Metanephros (tissue), 2 donors: Measurements from ENCODE around the gene ANKRD11.

- RAMPAGE, long total RNA = no peak
Measured at GRCh38 chr16:89277630-89278260, 60.2 kb downstream of the ZNF778 start.

DNA sequence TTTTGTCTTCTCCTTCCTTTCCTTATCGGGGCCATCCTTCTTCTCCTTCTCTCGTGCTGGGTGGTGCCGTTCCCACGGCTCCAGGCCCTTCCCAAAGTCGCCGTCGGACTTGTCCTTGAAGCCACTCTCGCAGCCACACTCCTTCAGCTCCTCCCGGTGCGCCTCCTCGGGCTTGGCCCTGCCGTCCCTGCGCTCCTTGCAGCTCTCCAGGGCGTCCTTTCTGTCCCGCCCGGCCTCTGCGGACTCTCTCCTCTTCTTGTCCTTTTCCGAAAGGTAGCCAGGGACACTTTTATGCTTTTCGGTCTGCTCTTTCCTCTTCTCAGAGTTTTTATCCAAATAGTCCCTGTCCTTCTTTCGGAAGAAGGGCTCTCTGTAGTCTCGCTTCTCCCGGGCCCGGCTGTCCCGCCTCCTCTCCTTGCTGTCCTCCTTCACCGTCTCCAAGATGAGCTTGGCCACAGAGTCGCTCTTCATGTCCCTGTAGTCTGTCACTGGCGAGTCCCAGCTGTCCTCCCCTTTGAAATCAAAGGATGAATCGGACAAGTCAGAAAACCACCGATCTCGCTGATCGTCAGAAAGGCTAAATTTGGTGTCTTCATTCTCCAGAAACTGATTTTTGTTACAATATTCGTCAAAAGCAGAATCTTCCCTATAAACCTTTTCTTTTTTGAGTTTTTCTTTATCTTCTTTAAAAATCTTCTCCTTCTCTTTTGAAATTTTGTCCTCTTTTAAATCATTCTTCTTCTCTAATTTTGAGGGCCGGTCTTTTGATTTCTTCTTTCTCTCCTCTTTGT is 66.2 kb downstream of the ZNF778 start:
- RAMPAGE, long total RNA = no peak

DNA sequence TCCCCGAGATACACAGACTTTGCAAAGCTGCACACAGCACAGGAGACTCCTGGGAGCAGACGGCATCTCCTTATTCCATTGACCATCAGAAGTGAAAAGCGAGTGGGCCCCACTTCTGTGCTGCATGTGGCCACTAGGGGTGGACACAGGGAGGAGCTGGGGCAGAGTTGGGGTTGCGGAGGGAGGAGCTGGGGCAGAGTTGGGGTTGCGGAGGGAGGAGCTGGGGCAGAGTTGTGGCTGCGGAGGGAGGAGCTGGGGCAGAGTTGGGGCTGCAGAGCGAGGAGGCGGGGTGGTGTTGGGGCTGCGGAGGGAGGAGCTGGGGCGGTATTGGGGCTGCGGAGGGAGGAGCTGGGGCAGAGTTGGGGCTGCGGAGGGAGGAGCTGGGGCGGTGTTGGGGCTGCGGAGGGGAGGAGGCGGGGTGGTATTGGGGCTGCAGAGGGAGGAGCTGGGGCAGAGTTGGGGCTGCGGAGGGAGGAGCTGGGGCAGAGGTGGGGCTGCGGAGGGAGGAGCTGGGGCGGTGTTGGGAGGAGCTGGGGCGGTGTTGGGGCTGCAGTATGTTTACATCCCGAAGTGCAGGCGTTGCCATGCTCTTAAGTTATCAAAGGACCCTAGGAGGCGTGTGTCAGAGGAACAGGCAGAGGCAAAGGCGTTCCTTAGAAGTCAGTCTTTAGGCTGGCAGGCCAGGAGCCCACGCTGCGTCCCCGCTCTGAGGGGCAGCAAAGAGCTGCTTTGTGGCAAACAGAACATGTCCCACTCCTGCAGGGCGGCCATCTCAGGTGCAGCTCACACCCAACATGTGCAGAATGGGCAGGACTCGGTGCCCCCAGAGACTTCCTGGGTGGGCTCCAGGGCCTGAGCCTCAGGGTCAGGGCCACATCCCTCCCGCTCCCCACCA is 76.0 kb downstream of the ZNF778 start:
- RAMPAGE, long total RNA = no peak

DNA sequence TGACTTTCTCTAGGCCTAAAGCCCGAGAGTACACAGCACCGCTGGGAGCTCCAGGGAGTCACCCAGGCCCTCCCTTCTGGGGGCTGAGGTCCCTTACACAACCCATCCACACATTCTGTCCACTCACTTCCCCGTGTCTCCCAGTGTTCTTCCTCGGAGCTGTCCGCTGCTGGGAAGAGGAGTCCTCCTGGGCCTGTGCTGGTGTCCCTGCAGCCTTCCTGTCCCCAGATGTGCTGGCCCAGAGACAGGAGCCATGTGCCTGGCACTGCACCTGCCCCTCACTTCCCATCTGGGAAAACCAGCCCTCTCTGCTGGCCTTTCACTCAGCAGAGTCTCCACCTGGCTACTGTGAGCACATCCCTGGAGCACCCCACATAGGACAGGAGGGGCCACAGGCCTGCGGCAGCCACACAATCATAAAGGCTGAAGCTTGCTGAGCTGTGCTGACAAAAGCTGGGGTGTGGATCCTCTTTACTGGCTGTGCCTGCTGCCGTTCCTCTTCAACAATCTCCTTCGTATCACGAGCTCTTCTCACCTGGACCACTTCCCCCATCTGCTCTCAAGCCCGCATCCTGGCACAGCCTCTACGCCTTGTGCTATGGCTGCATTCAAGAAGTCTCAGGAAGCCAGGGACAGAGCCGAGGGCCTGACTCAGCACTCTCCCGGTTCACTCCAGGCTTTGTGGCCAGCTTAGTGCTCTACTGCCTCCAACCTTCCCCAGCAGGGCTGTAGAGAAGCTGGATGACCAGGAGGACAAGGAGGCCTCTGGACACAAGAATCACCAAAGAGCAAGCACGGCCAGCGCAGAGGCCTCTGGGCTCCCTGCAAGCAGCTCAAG is 86.1 kb downstream of the ZNF778 start:
- RAMPAGE, long total RNA = no peak

DNA sequence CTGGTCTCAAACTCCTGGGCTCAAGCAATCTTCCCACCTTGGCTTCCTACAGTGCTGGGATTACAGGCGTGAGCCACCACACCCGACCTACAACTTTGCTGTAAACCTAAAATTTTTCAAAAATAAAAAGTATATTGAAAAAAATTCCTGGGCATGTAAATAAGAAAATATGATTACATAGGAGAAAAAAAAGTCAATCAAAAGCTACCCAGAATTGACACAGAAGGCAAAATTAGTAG is 101.2 kb downstream of the ANKRD11 start:
- RAMPAGE, long total RNA = no peak

- RAMPAGE, long total RNA = no peak
Measured at GRCh38 chr16:89402005-89402817, 88.2 kb downstream of the ANKRD11 start.

- RAMPAGE, long total RNA = no peak
Measured at GRCh38 chr16:89485298-89486366, 4.7 kb downstream of the ANKRD11 start.

GRCh38 chr16:89489967-89490753 is at the start of gene ANKRD11:
Gene ANKRD11, minus strand, starts transcription at chr16:89490561.
- RAMPAGE, long total RNA = no peak

DNA sequence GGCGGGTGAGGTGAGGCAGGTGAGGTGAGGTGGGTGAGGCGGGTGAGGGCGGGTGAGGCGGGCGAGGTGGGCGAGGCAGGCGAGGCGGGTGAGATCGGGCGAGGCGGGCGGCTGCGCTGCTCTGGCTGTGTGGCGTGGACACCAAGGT is 24.0 kb upstream of the RPL13 start:
- RAMPAGE, long total RNA = no peak

GRCh38 chr16:89565041-89565582 is 4.6 kb downstream of the RPL13 start:
- RAMPAGE, long total RNA = no peak

DNA sequence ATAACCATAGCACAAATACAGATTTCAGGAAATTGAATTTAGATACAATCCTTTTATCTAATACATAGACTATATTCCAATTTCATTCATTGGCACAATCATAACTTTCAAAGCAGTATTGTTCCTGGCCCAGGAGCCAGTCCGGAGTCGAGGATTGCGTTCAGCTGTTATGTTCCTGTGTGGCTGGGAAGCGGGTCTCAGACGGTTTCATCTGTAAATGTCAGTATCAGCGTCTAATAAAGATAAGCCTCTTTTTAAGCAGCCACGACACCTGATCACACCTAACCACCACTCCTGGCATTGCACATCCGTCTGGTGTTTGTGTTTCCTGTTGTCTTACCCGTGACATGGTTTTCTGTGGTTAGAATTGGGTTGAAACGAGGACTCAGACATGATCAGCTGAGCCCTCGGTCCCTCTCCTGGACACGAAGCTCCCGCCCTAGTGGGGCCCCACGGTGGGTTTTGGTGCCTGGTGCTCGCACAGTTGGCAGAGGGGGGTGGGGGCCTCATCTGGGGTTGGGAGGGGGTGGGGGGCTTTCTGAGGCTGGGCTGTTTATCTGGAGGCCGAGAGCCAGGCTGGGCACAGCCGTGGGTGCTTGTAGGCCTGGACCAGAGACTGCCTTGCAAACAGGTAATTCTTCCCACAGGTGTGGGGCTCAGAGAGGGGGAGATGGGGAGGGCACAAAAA is 18.3 kb downstream of the CPNE7 start:
- RAMPAGE, long total RNA = no peak

GRCh38 chr16:89614031-89614528 is 638 bp downstream of the DPEP1 start:
- RAMPAGE, long total RNA = no peak

DNA sequence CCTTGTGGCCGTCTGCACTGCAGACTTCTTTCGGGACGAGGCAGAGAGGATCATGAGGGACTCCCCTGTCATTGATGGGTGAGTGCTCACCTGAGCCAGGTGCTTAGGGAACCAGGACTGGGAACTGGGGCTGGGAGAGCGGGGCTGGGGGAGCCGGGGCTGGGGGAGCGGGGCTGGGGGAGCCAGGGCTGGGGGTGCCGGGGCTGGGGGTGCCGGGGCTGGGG is 16.9 kb downstream of the DPEP1 start:
- RAMPAGE, long total RNA = no peak

DNA sequence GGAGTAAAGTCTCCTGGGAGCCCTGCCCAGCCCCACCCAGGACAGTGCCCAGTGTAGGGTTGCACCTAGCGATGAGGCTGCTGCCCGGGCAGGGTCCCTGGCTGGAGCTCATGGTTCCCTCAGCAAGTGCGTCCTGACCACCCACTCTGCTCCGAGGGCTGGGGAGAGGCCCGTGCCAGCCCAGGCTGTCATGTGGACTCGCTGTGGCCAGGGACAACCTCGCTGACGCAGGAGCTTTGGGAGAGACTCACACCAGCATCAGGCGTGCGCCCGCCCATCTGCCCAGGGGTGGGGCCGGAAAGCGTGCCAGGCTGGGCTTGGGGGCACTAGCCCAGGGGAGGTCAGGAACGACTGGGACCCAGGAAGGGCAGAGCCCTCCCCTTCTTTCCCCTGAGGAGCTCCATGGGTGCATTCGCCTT is 19.7 kb downstream of the DPEP1 start:
- RAMPAGE, long total RNA = no peak

GRCh38 chr16:89694848-89695260 is 6.7 kb downstream of the SPATA2L start:
- RAMPAGE, long total RNA = no peak

DNA sequence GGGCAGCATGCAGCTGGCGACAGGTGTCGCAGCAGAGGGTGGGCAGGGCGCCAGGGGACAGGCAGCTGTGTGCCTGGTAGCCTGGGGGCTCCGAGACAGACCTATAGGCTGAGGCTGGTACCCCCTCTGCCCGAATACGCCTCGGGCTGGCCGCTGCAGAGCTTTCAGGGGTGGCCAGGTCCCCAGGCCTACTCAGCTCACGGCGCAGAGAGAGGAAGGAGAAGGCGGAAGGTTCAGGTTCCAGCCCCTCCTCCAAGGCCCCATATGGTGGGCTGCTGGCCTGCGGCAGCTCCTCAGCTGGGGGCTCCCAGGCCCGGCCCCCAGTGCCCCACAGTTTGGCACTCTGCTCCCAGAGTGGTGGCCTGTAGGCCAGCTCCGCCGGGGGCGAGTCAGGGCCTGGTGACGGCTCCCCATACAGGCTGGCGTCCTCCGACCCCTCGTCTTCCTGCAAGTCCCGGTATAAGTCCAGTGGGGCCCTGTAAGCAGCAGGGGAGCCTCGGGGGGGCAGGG is 4.0 kb downstream of the SPATA2L start:
- RAMPAGE, long total RNA = no peak

- RAMPAGE, long total RNA = no peak
Measured at GRCh38 chr16:89711486-89712170, 9.1 kb downstream of the VPS9D1 start.

GRCh38 chr16:89716738-89717666 is 3.7 kb downstream of the VPS9D1 start:
- RAMPAGE, long total RNA = no peak

GRCh38 chr16:89815726-89816240 is 664 bp downstream of the FANCA start:
- RAMPAGE, long total RNA = no peak

- RAMPAGE, long total RNA = no peak
Measured at GRCh38 chr16:89822448-89822881, 5.8 kb upstream of the SPIRE2 start.